Helper T cell (primary cell): Measurements from ENCODE around the gene PREX1.

GRCh38 chr20:48635019-48635782 is 192.6 kb downstream of the PREX1 start:
- PRO-cap, 2 experiments = no peak in any of the 2 experiments

GRCh38 chr20:48648432-48648999 is 179.3 kb downstream of the PREX1 start:
- PRO-cap, 2 experiments = no peak in any of the 2 experiments

GRCh38 chr20:48706813-48707479 is 120.9 kb downstream of the PREX1 start:
- PRO-cap, 2 experiments = no peak in any of the 2 experiments

DNA sequence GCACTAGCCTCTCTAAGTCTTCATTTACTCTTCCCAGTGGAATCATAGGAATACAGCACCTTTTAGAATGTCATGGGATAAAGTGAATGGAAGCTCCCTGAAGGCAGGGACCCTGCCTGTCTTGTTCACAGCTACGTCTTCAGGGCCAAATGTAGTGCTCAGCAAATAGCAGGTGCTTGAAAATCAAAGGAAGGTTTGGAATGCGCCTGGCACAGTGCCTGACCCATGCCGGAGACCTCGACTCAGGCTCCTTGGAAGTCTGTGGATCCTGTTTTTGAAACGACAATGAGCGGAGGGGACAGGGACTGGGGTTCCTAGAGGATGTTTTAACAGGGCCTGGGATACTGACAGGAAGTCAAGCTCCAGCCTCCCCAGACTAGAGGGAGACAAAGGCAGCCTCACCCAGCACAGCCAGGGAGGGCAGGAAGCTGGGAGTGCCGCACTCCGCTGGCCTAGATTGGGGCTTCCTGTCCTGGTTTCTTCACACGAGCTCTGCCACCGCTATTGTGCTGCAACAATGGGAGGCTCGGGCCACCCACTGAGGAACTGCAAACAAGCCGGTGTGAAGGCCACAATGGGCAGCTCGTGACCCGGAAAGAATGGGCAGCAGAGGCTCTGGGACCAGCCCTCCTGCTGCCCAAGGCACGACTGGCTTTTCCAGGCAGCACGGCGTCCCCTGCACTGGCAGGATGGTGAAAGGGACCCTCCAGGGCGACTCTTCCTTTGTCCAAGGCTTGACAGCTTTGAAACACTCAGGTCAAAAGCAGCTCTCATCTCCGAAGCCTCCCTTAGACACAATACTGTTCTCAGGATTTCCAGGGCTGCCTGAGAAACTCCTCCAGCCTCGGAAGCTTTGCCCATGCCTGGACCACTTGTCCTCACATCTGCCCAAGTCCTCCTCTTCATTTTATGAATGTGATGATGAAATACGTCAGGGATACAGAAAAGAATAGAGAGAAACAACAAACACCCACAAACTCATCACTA is 76.6 kb downstream of the PREX1 start:
- PRO-cap, 2 experiments = peak in 1 of 2 experiments; most common minus-strand start position 911 of the sequence (in 1)

DNA sequence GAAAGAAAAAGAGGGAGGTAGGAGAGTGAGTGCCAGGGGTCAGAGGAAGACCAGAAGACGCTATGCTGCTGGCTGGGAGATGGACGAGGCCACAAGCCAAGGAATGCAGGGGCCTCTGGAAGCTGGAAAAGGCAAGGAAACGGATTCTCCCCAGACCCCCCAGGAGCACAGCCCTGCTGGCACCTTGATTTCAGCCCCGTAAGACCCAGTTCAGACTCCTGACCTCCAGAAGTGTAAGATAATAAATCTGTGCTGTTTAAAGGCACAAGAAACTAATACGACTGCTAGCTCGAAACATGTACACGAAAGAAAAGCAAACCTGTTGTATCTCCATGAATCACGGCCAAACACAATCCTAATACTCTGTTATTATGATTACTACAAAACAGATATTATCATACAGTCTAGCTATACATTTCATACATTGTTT is 63.0 kb downstream of the PREX1 start:
- PRO-cap, 2 experiments = no peak in any of the 2 experiments

- PRO-cap, 2 experiments = peak in 2 of 2 experiments; most common plus-strand start chr20:48828181 (in 1); most common minus-strand start chr20:48827999 (in 2)
Observed at GRCh38 chr20:48827762-48828875, at the start of gene PREX1. Gene PREX1 (minus strand): TSS chr20:48827999.

GRCh38 chr20:48864740-48865104 is 36.9 kb upstream of the PREX1 start:
- PRO-cap, 2 experiments = no peak in any of the 2 experiments

GRCh38 chr20:48931493-48931675 is 9.9 kb downstream of the ARFGEF2 start:
- PRO-cap, 2 experiments = no peak in any of the 2 experiments

- PRO-cap, 2 experiments = no peak in any of the 2 experiments
Observed at GRCh38 chr20:48953513-48953962, 32.0 kb downstream of the ARFGEF2 start.

DNA sequence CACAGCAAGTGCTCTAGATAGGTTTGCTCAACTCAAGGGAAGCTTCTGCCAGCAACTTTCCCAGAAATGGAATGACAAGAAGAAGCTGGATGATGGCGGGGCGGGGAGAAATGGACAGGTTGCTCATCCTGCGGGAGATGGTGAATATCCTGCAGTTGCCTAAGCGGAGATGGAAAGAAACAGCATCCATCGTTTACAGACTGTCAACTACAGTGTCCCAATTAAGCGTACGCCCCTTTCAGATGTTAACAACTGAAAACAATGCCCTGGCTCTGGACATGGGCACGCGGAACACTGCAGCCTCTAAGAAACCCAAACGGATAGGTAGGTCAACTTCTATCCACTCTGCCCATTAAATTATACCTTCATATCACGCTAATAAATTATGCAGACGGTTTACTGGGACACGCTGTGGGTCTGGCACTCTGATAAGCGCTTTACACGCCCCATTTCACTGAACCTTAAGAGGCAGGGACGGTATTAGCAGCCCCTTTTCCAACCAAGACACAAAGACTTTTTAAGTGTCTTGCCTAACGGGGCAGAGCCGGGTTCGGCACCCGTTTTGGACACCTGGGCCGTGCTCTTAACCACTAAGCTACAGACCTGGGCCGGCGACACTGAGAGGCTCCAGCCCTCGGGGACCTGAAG is 890 bp downstream of the STAU1 start:
- PRO-cap, 2 experiments = no peak in any of the 2 experiments

DNA sequence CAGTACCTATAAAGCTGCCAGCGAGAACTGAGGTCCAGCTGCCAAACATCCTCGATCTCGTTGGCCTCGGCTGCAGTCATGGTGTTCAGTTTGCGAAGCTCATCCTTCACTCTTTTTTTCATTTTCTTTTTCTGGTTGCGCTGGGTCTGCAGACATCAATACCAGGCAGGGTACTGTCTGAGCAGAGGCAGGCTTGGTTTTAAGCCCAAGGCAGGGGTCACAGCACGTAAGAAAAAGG is 22.1 kb downstream of the ZNFX1 start:
- PRO-cap, 2 experiments = no peak in any of the 2 experiments

DNA sequence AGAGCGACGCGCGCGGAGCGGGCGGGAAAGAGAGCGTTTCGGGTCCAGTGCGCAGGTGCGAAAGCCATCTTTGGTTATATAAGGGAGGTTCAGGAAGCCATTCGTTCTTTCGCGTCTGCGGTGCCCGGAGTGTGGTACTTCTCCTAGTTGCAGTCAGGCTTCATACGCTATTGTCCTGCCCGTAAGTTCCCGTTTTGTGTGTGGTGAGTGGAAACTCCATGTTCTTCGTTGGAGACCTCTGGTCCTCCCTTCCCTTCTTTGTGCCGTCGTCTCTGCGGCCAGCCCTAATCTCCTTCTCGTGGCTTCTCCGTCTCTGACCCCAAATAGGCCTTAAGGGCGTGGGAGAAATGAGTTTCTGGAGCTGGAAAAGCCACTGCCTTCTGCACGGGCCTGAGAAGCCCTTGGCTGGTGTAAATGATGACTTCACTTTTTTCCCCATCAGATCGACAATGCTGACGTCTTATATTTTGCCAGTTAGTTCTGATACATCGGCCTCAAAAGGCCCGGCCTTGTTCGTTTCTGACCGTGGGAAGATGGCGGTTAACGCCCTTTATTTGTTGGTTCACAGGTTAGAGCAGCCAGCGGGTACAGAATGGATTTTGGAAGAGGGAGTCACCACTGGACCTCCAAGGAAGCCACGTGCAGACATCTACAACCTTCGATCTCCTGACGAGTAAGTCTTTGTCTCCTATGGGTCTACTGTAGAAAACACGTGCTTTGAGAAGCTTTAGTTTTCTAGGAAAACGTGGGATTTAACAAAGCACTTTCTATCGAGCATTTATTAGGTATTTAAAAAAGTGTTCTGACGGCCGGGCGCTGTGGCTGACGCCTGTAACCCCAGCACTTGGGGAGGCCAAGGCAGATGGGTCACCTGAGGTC is 918 bp upstream of the ZNFX1 start:
- PRO-cap, 2 experiments = peak in 2 of 2 experiments; most common plus-strand start position 107 of the sequence (in 2); most common minus-strand start position 412 of the sequence (in 1)

DNA sequence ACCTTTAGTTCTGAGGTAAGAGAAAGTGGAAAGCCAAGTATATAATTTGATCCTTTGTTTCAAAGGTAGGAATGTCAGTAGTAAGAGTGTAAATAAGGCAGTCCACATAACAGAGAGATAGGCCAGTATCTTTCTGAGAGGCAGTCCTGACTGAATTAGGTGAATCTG is 6.0 kb upstream of the ZNFX1 start:
- PRO-cap, 2 experiments = no peak in any of the 2 experiments

DNA sequence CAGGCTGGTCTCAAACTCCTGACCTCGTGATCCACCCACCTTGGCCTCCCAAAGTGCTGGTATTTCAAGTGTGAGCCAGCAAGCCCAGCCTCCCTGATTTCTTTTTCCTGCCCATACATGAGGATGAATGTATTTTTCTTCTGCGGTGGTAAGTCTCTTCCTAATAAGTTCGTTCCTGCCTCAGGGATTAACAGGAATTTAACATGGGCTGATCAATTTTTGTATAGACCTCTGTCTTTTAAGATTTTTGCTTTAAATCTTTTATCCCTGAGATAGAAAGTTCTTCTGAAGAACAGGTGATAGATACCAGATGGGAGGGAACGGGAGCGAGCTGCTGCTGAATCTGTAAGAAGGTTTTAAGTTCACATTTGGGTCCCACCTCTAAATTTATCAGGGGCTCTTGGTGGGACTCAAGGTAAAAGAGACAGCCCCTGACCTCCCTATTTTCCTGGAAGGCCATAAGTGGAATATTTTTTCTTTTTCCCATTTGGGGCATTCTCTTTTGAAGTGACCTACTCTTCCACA is 7.0 kb upstream of the ZNFX1 start:
- PRO-cap, 2 experiments = no peak in any of the 2 experiments

GRCh38 chr20:49356494-49357084 is 78.7 kb upstream of the ZNFX1 start:
- PRO-cap, 2 experiments = no peak in any of the 2 experiments

- PRO-cap, 2 experiments = no peak in any of the 2 experiments
Observed at GRCh38 chr20:49360399-49360628, 82.5 kb upstream of the ZNFX1 start.

- PRO-cap, 2 experiments = no peak in any of the 2 experiments
Observed at GRCh38 chr20:49395094-49395850, 87.2 kb downstream of the KCNB1 start.

- PRO-cap, 2 experiments = no peak in any of the 2 experiments
Observed at GRCh38 chr20:49445233-49445476, 37.3 kb downstream of the KCNB1 start.

- PRO-cap, 2 experiments = no peak in any of the 2 experiments
Observed at GRCh38 chr20:49588225-49588695, 20.3 kb upstream of the PTGIS start.

GRCh38 chr20:49659980-49660536 is 53.6 kb downstream of the B4GALT5 start:
- PRO-cap, 2 experiments = no peak in any of the 2 experiments